PC-3 (cell line): ENCODE measurements around the genes KANSL3, ANKRD36, ZAP70 and CNGA3.

DNA sequence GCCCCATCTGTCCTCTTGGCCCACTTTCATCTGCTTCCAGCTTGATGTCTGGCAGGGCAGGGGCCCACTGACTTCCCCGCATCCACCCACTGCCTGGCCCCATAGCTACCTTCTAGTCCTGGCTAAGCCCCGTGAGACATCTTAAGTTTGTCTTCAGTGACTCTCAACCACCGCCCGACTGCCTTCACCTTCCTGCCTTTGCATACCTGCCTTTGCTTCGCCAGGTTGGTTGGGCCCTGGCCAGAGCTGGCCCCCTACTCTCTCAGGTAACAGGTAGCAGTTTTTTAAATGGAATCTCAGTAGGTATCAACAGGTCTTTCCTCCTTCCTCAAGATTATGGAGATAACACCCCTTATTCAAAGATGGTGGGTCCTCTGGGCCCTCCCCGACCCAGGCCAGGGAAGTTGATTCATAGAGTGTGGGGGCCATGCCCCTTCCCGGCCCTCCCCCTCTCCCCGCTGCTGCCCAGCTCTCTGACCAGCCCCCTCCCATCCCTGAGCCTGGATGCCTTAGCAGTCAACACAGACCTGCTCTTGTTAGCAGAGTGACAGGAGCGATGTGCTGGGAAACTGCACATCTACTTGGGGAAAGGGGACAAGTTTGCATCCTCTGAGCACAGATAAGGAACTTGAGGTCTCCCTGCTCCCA lies 2.9 kb downstream of the ARID5A start:
- RAMPAGE, long total RNA = no peak

GRCh38 chr2:96556428-96557424 lies 20.2 kb downstream of the ARID5A start:
- RAMPAGE, long total RNA = no peak

- RAMPAGE, long total RNA = no peak
Observed at GRCh38 chr2:96637724-96638857, at the start of gene KANSL3. Gene KANSL3, minus strand, starts transcription at chr2:96638312.

DNA sequence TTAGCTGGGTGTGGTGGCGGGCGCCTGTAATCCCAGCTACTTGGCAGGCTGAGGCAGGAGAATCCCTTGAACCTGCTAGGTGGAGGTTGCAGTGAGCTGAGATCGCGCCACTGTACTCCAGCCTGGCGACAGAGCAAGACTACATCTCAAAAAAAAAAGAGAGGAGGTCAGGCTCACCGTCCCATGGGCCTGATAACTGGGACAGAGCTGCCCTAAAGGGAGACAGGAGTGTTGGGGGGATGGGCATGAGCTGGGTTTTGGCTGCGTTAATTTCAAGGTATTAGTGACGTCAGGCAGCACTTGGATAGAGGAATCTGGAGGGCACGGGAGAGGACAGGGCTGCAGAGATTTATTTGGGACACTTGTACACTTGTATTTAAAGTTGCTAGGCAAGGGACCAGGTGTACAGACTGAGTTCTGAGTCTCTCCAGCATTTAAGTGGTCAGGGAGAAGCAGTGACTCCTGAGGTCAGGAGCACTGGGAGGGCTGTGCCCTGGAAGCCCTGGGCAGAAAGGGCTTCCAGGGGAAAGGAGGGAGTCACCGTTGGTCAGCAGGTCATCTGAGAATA lies 23.3 kb upstream of the CNNM3 start:
- RAMPAGE, long total RNA = no peak

- RAMPAGE, long total RNA = no peak
Observed at GRCh38 chr2:96863251-96863738, 5.5 kb upstream of the ANKRD39 start.

DNA sequence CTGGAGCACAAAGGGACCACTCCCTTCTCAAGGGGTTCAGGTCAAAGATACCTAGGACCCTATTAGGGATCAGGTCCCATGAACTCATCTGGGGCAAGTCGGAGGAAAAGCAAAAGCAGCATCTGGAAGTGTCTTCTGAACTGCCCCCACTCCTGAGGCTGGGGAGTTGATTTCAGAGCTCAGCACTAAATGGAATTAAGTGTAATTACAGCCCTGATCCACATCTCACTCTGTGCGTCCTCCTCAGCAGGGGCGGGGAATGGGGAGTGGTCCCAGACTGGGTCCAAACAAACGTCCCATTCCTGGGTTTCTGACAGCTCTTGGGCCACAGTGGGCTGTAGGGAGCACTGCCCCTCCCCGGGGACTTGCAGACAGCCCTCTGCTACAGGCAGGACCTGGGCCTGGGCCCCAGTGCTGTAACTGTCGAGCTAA lies 5.5 kb upstream of the SEMA4C start:
- RAMPAGE, long total RNA = no peak

DNA sequence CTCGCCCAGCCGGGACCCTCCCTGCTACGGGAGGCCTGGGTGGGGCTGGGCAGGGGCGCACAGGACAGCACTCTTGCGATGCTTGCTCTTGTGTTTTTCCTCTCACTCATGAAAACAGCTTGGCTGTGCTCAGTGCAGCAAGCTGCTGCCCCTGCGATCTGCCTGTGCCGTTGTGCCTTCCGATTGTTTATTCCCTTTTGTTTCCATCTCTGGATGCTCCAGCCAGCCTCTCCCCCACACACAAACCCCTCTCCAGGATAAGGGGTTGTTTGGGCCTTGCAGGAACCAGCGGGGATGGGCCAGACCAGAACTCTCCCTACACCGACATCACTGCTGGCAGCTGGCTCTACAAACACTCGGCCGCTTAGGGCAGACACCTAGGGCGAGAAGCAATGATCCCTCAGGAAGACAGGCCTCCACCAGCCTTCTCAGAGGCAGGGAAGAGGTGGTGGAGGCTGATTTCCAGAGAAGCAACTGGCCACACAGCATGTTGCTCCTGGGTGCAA lies 26.3 kb upstream of the SEMA4C start:
- RAMPAGE, long total RNA = no peak

- RAMPAGE, long total RNA = no peak
Observed at GRCh38 chr2:97112962-97114093, at the start of gene ANKRD36. Gene ANKRD36, plus strand, starts transcription at chr2:97113153.

DNA sequence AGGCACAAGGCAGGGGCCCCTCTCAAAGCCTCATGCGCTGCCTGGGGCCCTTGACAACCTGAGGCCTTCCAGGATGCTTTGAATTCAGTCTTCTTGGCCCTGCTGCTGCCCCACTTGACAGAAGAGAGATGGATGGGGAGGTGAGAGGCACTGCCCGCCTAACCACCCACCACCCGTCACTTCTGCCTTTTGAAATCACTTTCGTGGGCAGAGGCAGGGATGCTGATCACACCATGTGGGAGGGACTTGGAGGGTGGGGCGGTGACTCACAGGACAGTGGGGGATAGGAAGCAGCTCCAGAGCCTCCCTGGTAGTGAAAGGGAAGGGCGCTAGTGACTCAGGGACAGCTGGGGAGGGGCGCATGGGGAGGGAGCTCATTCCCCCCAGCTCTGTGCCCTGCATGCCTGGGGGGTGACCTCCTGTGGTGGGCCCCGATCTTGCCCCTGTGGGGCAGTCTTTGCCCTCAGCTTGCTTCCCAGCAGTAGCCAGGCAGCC lies 26.7 kb upstream of the COX5B start:
- RAMPAGE, long total RNA = no peak

GRCh38 chr2:97712816-97713973 lies at the start of gene ZAP70:
Gene ZAP70, plus strand, starts transcription at chr2:97713576.
- RAMPAGE, long total RNA = no peak

DNA sequence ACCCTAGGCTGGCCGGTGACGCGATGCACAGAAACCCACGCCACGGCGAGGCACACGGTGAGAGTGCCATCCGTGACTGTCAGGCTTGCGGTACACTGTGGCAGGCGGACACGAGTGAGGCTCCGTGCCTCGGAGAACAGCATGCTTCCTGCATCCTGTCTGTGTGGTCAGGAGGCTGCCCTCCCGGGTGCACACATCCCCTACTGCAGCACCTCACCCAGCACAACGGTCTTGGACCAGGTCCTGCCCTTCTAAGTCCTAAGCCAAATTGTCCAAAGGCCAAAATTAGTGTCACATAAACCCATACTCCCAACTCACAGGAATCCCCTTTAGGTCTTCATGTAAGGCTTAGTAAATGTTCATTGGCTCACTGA lies 48.0 kb downstream of the ZAP70 start:
- RAMPAGE, long total RNA = no peak

DNA sequence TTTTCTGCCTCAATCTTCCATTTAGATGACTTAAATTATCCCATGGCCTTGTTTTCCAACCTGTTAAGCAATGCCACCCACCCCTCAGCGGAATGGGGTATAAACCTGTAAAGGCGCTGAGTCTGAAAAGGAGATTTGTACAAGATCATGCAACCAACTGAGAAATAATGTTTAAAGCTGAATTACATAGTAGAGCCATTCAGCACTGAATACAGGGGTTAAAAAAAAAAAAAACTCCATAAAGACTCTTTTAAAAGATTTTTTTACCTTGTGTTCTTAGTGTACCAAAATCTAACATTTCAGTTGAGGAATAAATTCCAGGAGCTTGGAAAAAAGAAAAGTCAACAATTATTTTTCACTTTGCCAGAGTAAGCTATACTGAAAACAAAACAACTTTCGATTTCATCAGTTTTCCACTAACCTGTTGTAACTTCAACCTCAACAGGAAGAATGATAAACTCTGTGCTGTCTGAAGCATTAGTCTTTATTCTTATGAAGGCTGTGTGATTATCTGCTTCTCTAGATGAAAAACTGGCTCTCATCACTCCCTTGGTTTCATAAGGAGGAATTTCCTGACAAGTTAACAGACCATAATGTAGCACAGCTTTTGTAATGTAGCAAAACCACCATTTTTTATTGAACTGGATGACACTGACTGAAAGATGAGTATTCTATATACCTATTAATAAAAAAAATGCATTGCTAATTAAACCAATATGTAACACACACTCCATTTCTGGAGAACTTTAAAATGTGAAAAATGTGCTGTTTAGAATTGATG lies 121.2 kb downstream of the ZAP70 start:
- RAMPAGE, long total RNA = no peak

DNA sequence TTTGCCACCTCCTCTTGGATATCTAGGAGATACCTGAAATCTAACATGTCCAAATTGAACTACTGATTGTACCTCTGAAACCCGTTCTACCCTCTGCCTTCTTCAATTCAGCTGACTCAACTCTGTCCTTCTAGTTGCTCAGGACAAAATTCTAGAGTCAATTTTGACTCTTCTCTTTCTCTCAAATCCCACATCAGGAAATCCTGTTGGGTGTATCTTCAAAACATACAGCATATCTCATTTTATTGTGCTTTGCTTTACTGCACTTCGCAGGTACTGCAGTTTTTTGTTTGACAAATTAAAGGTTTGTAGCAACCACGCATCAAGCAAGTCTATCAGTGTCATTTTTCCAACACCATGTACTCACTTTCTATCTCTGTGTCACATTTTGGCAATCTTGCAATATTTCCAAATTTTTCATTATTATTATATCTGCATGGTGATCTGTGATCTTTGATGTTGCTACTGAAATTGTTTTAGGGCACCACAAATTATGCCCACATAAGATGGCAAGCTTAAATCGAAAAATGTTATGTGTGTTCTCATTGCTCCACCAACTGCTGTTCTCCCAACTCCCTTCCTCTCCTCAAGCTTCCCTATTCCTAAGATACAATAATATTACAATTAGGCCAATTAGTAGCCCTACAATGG lies 138.0 kb downstream of the ZAP70 start:
- RAMPAGE, long total RNA = no peak

DNA sequence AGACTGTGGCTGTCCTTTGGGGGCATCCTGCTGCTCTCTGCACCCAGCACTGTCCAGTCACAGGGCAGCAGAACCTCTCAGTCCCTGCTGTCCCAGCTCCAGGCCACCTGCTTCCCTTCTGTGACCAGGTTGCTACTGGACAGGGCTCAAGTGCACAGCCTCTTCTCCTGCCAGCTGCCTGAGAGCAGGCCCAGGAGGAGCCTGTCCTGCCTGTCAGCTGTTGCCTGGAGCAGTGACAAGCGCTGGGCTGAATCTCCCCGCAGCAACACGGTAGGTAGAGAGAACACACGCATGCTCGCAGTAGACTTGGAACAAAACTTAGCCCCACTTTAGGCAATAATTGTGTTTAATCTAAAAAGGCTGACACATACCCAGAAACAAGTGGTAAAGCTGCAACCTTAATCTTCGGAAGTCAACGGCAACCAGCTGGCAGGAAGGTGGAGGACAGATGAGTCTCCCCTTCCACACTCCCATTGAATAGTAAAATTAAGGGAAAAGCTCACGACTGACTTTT lies 41.0 kb upstream of the TMEM131 start:
- RAMPAGE, long total RNA = no peak

GRCh38 chr2:98149300-98149834 lies 62.4 kb downstream of the VWA3B start:
- RAMPAGE, long total RNA = no peak

GRCh38 chr2:98277444-98277855 lies 68.8 kb upstream of the CNGA3 start:
- RAMPAGE, long total RNA = no peak

- RAMPAGE, long total RNA = no peak
Observed at GRCh38 chr2:98308064-98308606, 38.1 kb upstream of the CNGA3 start.

DNA sequence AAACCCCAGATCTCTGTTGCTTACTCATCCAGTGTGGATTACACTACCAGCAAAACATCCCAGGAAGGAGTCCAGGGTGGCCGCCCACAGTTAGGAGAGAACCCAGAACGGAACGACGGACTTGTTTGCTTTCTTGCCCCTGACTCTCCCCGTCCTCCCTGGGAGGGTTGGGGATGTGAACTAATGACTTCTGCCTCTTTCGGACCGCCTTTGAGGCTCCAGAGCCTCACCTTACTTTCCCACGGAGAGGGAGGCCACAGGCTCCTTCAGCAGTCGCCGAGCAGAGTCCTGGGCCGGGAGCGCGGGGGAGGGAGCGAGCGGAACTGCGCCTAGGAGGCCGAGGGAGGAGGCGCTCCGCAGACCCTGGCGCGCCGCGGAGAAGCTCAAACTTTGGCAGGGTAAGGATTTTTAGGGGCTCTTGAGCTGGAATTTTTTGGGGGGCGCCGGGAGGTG lies at the start of gene CNGA3:
TSS of gene CNGA3 (plus strand) at position 320 of the 453 bp plus-strand sequence.
- RAMPAGE, long total RNA = no peak

DNA sequence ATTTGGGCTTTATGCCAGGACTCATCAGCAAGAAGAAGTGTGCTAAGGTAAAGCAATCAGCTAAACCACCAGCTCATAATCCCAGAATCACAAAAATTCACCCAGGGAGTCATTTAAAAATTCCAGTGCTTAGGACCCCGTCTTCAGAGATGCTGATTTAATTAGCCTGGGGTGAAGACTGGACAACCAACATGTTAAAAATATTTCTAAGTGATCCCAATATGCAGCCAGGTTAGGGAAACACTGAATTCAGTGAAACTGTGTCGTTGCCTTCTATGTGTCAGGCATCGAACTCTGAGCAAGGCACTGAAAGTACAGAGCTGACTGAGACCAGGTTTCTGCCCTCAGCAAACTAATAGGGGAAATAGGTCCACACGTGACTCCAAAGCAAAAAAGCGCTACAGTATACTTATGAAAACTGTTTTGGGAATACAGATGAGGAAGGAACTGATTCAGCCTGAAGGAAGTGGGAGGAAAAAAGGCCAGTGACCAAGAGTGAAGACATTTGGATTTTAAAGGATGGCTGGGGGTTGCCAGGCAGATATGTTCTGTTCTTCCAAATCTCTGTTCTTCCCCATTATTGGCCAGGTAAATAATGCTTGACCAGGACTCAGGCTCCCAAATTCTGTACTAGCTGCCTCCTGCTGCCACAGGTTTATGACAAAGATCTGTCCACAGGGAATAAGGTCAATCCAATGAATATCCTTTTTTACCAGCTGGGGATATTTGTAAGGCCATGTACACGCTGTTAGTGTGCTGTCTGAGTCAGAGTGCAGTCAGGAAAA lies 24.7 kb upstream of the INPP4A start:
- RAMPAGE, long total RNA = no peak

DNA sequence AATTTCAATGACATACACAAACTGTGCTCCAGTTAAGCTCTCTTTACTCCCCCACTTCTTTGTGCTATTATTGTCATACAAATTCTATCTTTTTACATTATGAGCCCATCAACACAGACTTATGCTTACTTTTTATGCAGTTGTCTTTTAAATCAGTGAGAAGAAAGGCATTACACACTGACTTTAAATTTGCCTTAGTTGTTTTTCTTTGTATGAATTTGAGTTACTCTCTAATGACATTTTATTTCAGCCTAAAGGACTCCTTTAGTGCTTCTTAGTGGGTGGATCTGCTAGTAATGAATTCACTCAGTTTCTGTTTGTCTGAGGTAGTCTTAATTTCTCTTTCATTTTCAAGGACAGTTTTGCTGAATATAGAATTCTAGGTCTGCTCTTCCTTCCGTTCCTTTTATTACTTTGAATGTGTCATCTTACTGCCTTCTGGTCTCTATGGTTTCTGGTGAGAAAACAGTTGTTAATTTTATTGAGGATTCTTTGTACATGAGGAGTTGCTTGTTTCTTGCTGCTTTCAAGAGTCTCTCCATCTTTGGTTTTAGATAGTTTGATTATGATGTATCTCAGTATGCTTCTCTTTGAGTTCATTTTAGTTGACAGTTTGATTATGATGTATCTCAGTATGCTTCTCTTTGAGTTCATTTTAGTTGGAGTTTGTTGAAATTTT lies 5.9 kb upstream of the INPP4A start:
- RAMPAGE, long total RNA = no peak